Metanephros (tissue), 2 donors: Measurements from ENCODE around the gene CCDC28B.

GRCh38 chr1:31441461-31442087 is 28.6 kb downstream of the SERINC2 start:
- RAMPAGE, long total RNA: no peak

- RAMPAGE, long total RNA: no peak
Observed at GRCh38 chr1:31470960-31471274, 57.9 kb downstream of the SERINC2 start.

- RAMPAGE, long total RNA: no peak
Observed at GRCh38 chr1:31477343-31478152, 64.5 kb downstream of the SERINC2 start.

DNA sequence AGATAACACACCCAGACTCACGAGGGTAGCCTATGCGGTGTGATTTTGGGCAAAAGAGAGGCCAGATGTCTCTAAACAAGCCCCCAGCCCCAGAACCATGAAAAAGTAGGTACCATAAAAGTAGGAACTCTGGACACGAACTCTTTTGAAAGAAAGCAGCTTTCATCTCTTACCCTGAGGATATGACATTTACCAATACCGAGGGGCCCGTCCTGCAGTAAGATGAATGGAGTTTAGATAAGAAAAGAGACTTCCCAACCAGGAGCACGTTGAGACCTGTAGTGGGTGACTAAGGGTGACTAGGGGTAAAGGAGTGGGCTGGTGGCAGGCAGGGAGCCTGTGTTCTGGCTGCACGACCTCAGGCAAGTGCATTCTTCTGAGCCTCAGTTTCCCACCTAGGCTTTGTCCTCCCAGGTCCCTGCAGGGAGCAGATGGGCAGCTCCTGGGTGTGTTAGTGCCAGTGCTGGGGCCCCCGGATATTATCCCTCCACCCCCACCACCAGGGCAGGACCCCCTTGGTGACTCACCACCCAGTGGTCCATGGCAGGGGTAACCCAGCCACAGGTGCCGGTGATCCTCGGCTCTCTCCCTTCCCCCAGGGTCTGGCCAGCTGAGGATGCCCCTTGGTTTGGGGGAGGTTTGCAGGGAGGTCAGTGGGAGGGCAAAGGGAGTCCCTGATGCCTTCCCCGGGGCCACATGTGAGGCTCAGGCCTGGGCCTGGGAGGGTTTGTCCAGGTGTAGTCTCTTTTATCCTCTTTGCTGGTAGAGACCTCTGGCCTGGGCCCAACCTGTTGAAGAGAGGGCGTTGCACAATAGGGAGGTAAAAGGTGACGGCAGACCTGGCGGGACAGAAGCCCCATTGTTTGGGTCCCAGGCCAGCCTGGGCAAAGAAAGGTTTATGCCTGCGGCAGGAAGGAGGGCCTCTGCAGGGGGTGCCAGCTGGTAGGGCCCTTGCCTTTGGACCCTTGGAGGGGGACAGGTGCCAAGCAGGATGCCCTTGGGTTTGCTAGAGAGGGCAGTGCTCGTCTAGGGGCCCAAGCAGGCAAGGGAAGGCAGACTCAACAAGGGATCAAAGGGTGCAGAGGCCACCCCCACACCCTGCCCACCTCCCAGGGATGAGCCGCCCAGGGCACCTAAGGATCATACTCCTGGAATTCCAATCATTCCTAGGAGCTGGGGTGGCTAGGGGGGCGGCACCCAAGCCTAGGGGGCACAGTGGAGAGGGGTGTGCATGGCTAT is 1.0 kb upstream of the TINAGL1 start:
- RAMPAGE, long total RNA: no peak

DNA sequence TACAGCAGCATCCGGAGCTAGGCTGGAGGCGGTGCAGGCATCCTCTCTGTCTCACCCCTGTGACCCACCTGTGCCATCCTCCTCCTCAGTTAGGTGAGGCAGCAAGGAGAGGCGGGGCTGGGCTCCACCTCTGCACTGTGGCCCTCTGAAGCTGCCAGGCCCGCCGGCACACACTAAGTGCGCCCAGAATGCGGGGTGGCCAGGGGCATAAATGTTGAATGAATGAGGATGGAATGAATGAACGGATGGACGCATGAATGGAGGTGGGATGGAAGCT is 301 bp upstream of the HCRTR1 start:
- RAMPAGE, long total RNA: no peak

- RAMPAGE, long total RNA: no peak
Observed at GRCh38 chr1:31617949-31618644, 608 bp downstream of the HCRTR1 start.

DNA sequence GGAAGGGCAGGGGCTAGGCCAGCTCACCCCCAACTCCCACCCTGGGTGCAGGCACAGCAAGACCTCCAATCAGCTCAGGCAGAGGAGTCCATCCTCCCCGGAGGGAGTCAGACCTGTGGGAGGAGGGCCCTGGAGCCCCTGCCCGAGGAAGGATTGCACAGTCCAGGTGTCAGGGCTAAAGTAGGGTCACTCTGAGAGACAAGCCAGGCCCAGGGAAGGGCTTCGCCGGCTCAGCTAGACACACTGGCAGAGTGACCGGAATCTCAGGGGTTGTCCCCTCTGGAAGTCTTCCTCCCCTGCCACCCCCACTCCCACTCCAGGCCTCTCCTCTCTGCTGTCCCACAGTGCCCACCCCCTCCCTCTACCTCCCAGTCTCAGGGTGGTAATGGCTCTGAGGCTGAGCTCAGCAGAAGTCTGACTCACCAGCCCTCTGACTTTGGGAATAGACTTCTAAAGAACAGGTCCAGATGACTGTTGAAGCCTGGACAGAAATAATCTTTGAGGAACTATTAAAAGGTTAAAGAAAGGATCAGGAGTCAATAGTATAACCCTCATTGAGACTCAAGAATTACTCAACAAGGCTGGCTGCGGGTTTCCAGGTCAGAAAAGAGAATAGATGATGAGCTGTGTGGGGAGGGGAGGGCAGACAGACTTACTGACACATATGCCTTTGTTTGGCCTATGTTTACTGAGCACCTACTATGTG is 8.0 kb downstream of the HCRTR1 start:
- RAMPAGE, long total RNA: no peak

DNA sequence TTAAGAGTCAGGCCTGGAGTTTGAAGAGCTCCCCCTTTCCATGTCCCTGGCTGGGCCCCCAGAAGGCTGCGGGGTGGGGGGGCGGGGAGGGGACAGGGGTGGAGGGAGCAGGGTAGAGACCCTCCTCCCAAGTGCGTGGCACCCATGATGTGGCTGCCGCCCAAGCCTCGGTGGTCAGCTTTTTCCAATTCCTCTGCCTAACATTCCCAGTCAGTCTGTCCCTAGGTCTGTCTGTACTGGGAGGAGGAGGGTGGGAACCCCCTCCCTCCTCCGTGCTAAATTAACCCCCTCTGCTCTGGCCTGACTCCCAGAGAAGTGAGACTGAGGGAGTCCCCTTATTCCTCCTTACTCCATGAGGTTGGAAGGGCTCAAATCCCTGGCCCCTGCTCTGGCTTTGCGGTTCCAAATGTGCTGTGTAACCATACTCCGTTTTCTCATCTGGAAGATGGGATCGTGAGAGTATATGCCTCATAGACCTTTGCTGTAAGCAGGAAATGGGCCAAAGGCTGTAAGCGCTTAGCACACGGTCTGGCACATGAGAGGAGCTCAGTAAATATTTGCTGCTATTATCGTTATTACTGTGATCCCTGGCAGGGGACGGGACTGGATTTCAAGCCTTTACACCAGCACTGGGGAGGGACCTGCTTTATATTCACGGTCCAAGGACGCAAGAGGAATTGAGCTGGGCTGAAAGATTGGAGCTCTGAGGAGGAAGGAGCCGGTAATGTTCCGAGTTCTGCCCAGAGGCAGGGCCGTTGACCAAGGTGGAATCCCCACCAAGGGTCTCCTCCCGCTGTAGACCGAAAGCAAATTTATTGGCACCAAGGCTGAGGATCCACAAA is 712 bp upstream of the COL16A1 start:
- RAMPAGE, long total RNA: no peak

GRCh38 chr1:31744298-31744979 is 19.7 kb downstream of the ADGRB2 start:
- RAMPAGE, long total RNA: no peak

GRCh38 chr1:31762197-31763233 is 1.6 kb downstream of the ADGRB2 start:
- RAMPAGE, long total RNA: no peak

GRCh38 chr1:31788895-31789282 is 24.7 kb upstream of the ADGRB2 start:
- RAMPAGE, long total RNA: no peak

DNA sequence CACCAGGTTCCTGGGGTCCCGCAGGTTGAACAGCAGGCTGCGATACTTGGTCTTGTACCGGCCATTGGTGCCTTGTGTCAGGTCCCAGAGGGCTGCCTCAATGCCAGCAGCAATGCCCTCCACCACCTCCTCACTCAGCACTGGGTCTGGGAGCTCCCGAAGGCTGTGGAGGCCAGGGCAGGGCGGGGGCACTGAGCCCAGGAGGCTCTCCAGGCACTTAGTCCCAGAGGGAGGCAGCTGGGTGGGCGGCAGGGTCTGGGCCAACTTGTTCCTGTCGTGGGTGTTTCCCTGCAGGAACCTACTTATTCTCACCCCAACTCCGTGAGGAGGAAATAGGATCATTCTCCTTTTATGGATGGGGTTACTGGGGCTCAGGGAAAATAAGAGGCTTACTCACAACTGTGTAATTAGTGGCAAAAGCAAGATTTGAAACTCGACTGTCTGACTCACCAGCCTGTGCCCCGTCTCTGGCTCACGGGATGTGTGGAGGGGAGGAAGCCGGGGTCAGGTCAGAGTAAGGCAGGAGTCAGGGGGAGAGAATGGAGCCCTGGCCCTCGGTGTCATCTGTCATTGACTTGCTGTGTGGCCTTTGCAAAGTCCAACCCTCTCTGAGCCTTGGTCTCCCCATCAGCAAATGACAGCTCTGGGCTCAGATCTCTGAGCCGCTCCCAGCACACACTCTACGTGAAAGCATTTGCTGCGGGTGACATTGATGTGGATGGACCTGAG is 17.2 kb downstream of the SPOCD1 start:
- RAMPAGE, long total RNA: no peak

GRCh38 chr1:31938480-31939271 is 508 bp upstream of the PTP4A2 start:
- RAMPAGE, long total RNA: no peak

GRCh38 chr1:32032681-32034027 is 19.5 kb downstream of the KHDRBS1 start:
- RAMPAGE, long total RNA: no peak

DNA sequence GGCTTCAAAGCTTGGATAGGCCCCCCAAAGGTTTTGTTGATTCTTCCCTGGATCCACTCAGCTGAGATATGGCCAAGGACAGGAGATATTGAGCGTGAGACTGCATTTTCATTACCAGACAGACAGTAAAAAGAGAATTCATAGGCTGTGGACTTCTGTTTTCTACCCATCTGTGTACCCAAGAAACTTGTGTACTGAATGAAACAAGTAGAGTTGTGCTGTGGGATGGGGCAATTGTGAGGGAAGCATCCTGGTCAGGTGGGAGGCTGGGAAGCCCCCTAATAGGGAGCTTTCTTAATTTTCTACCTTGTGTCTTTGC is 12.9 kb upstream of the TMEM39B start:
- RAMPAGE, long total RNA: no peak

- RAMPAGE, long total RNA: no peak
Observed at GRCh38 chr1:32073329-32073805, 628 bp downstream of the TMEM39B start.

GRCh38 chr1:32103824-32104488 is 3.9 kb upstream of the KPNA6 start:
- RAMPAGE, long total RNA: no peak

DNA sequence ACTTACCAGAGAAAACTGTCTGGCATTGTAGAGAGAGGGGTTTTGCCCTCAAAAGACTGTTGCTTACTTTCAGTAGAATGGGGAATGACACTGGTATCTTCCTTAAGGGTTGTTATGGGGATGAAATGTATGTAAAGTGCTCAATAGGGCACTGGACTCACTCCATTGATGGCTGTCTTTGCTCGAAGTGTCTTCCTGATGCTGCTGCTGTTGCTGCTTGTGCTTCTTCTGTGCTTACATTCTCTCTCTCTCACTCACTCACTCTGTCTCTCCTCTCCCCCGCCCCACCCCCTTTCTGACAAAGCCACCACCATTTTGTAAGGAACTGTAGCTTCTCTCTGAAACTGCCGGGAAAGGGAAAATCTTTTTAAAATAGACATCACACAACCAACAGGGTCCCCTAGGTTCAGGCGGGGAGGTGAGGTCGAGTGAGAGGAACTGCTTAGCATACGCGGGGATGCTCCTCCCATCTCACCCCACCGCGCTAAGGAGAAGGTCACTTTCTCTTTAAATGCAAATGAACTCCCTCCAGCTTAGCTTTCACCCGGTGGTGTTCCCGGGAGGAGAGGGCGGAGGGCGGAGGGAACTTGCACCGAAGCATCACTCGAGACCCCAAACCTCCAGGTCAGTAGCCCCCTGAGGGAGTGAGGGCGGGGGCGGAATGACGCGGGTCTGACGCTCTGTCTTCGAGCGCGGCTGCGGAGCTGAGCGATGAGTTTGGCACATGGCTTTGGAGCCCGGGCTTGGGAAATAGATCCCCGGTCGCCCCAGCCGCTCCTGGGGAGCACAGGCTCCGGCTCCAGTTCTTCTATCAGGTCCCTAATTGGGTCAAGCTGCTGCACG is at the start of gene CCDC28B:
Gene CCDC28B, plus strand, starts transcription at position 510 of the 843 bp plus-strand sequence.
- RAMPAGE, long total RNA: no peak

- RAMPAGE, long total RNA: no peak
Observed at GRCh38 chr1:32239723-32240051, 7.3 kb upstream of the FAM167B start.

DNA sequence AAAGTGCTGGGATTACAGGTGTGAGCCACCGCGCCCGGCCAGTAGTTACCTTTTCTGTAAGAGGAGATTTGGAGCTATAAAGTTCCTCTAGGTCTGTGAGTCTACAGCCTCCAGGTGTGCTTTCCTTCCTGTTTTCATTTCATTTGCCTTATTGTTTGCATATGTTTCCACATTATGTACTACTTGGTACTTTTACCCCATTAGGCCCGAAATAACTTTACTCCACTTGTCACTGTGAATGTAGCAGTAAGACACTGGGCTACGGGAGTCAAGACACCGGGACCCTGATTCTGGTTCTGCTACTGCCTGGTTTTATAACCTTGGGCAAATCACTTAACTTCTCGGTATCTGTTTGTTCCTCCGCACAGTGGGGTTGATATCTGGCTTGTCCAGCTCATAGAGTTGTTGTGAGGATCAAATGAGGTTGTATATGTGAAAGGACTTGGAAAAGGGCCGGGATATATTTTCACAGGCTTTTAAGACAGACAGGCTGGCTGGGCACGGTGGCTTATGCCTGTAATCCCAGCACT is 13.4 kb downstream of the MARCKSL1 start:
- RAMPAGE, long total RNA: no peak